ENCODE results near the gene GINS2.

GRCh38 chr16:85639469-85639971, 26.4 kb downstream of the GSE1 start:
- PRO-cap: no peak

- PRO-cap: no peak
Measured at GRCh38 chr16:85650689-85651348, 37.7 kb downstream of the GSE1 start.

DNA sequence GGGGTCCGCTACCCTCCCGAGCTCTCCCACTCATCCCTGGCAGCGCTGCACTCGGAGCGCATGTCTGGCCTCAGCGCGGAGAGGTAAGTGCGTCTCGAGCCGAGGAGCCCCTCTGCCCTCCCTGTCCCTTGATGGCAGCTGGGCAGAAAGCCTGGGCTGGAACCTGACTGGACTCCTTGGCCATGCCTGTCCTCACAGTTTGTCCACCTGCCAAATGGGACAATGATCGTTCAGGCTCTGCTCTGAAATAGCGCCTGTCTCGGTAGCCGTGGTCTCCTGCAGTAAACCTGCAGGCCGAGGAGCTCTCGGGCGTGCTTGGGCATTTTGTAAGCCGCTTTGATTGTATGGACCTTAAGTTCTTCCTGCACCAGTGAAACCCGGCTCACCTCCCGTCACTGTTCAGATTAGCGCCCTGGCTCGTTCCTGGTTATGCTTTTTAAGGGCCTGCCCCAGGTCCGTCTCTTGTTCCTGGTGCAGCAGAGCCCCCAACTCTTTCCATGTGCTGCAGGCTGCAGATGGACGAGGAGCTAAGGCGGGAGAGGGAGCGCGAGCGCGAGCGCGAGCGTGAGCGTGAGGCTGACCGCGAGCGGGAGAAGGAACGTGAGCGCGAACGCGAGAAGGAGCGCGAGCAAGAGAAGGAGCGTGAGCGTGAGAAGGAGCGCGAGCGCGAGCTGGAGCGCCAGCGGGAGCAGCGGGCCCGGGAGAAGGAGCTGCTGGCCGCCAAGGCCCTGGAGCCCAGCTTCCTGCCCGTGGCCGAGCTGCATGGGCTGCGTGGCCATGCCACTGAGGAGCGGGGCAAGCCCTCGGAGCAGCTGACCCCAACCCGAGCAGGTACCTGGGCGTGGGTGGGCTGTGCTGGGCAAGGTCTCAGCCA, 32.7 kb downstream of the GINS2 start:
- PRO-cap: no peak

DNA sequence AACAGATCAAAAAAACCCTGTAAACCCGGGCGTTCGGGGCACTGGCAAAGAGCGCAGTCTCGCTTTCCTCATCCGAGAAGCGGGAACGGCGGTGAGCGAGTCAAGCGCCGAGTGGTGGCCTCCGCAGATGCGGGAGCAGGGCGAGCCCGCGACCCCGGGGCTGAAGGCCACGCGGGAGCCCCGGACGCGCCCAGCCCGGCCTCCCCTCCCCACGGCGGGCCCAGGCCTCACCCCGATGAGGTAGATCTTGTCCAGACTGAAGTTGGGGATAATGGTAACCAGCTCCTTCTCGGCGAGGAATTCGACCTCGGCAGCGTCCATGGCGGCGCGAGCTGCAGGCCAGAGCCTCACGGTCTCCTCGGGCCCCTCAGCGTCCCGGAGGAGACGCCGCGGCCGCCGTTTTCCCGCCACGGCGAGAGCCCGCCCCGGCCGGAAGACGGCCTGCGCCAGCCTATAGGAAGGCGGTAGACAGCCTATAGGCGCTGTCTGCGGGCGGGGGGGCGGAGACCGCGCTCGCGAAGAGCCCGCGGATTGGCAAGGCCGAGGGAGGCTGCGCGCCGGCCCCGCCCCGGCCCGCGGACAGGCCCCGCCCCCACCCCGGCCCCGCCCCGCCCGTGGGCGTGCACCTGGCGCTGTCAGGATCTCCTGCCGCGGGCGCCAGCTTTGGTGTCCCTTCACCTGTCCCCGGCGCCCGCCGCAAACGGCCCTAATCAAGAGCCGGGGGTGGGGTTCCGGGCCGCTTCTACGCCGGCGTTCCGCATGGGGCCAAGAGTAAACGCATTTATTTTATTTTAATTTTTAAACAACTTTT, at the start of gene GINS2:
Gene GINS2, minus strand, starts transcription at position 377 of the 811 bp plus-strand sequence.
- PRO-cap: bidirectional peak, plus-strand start at position 638 of the sequence, minus-strand start at position 406 of the sequence

DNA sequence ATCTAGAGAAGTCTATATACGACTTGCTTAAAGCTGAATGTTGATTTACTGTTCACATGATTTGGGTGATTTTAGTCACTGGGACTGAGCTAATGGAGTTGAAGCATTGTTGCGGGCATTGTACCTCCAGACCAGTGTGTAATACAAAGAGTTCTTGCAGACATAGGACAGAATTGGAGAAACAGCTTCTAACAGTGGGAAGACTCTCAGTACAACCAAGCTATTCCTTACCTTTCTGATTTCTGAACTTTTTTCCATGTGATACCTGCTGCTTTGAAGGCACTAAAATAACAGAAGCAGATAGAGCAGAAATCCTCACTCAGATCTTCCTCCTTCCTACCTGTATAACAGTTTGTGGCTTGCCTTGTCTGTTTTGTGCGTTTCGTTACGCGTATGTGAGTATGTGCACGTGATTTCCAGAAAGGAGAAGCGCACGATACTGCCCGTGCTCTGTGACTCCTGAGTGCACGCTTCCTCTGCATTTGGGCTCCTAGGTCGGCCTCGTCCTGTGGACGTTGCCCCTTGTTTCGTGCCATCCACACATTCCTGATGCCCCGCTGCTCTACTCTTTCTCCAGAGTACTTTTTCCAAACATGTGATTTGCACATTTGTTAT, 4.0 kb downstream of the COX4I1 start:
- PRO-cap: no peak

GRCh38 chr16:85806564-85807176, 7.2 kb downstream of the COX4I1 start:
- PRO-cap: no peak

- PRO-cap: no peak
Measured at GRCh38 chr16:85833115-85833815, 33.8 kb downstream of the COX4I1 start.

DNA sequence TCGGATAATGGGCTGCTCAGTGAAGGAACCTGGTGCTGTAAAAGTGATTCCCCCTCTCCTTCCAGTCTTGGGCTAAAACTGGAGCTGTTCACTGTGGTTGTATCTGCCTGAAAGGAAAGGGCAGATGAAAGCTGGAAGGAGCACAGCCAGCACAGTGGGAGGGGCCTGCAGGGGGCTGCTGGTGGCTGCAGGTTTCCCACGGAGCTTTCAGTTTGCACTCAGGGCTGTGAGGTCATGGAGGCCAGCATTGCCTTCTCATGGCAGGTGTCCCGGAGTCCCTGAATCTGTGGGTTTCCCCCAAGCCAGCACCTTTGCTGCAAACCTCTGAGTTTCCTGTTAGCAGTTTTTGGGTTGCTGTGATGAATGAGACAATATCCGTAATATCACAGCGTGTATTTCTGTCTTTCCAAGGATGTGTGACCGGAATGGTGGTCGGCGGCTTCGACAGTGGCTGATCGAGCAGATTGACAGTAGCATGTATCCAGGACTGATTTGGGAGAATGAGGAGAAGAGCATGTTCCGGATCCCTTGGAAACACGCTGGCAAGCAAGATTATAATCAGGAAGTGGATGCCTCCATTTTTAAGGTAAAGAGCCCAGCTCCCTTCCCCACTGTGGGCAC, 3.8 kb downstream of the IRF8 start:
- PRO-cap: no peak

- PRO-cap: no peak
Measured at GRCh38 chr16:85908111-85908815, 9.3 kb downstream of the IRF8 start.

DNA sequence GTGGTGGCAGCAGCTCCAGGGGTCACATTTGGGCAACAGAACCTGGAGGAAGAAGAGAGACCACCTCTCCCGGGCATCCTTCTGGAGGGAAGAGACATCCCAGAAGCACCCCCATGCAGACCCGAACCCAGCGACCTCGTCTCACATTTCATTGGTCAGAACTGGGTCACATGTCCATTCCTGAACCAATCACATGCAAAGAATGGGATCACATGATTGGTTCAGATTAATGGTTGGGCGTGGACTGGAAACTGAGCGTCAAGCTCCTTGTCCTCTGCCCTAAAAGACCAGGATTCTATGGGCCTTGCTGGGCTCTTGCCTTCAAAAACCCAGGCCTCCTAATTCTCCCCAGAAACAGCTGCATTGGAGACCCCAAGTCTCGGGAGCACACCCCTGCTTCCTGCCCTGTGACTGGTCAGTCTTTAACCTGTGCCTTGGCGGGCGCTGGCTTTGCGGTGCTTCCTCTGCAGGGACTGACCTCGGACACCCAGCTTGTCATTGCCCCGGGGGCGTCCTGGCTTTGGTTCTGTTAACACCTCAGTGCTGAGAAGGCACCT, 63.3 kb downstream of the IRF8 start:
- PRO-cap: no peak

DNA sequence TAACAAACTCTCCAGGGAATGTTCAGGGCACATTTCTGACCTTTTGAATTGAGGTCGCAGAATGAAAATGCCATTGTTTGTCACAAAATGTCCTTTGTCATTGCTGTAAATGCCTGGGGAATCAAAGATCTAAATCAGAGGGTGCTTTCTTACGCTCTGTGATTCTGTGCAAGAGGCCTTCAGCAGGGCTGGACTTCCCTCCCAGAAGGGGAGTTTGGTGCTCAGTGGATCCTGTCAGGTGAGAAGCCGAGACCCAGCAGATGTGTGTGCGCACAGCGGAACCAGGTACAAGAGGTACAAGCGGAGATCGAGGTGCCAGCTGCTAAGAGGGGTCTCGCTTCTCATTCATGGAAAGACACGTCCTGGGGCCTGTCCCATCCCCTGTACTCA, 95.8 kb downstream of the IRF8 start:
- PRO-cap: no peak

GRCh38 chr16:86051934-86052294, 153.0 kb downstream of the IRF8 start:
- PRO-cap: no peak

GRCh38 chr16:86074619-86075267, 175.8 kb downstream of the IRF8 start:
- PRO-cap: no peak

DNA sequence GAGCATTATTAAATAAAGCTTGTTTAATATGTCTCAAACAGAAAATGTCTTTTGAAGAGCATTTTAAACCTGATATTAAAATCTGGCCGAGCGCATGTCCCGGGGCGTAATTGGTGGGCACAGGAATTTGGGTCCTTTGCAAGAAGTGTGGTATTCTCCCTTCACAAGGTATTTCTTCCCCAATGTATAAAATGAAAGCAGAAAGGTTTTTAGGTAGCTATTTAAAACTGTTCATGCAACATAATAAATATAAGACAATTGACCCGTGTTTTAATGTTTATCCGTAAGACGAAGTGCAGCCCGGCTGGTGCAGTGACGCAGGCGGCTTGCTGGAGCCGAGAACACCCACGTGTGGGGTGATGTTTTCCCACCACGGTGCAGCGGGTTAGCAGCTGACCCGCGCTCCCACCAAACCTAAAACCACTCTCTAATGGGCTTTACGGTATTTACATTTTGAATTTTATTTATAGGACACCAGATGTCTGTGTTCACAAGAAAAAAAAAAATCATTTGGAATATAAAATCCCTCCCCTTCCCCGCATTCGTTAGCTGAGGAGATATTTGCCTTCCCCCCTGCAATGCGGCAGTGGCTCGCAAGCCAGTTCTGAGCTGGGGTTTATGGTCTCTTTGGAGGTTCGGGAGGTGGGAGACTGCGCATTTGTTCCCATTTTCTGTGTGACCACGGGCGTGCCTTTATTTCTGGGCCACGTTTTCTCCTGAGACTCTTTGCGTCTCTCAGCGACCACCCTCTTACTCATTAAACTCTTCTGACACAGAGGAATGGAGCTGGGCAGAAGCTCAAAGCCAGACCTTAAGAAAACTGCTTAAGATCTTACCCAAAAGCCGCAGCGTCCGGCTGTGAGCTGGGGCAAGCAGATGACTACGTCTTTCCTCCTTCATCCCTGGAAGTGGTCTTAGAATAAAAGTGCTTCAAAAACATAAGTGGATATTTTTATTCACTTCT, 301.0 kb downstream of the IRF8 start:
- PRO-cap: no peak

DNA sequence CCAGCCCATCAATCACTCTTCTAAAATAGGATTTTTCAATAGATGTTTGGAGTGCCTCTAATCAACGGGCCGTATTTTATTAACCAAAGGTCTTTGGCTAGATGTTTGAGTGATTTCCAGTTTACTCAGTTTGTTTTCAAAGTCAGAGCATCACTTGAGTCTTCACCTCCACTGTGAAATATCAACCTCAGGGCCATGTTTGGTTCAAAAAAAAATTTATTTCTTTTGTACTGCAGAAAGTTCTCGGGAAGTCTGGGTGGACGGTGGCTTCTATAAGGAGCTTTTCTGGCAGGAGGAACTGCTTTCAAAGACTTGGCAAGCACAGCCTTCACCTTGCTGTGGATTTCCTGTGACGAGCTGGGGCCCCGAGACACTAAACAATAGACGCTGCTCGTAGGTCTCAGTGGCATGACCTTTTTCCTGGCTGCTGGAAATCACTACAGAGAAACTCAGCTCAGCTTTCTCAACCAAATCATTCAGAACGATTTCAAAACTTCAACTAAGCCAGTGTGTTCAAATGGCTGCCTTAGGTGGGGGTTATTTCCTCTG, 95.1 kb upstream of the FOXF1 start:
- PRO-cap: no peak

DNA sequence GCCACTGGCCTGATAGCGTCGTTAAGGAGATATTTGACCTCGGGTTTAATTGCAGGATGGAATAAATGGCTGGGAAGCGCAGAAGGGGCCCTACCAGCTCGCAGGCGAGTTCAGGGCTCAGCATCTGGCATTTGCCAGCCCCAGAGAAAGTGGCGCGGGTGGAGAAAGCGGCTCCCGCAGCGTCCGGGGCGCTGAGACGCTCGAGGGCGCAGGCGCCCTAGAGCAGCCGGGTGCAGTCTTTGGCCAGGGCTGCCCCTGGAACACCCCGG, 15.9 kb upstream of the FOXF1 start:
- PRO-cap: no peak

- PRO-cap: no peak
Measured at GRCh38 chr16:86496719-86497622, 13.4 kb upstream of the FOXF1 start.

- PRO-cap: no peak
Measured at GRCh38 chr16:86501565-86502020, 8.7 kb upstream of the FOXF1 start.

DNA sequence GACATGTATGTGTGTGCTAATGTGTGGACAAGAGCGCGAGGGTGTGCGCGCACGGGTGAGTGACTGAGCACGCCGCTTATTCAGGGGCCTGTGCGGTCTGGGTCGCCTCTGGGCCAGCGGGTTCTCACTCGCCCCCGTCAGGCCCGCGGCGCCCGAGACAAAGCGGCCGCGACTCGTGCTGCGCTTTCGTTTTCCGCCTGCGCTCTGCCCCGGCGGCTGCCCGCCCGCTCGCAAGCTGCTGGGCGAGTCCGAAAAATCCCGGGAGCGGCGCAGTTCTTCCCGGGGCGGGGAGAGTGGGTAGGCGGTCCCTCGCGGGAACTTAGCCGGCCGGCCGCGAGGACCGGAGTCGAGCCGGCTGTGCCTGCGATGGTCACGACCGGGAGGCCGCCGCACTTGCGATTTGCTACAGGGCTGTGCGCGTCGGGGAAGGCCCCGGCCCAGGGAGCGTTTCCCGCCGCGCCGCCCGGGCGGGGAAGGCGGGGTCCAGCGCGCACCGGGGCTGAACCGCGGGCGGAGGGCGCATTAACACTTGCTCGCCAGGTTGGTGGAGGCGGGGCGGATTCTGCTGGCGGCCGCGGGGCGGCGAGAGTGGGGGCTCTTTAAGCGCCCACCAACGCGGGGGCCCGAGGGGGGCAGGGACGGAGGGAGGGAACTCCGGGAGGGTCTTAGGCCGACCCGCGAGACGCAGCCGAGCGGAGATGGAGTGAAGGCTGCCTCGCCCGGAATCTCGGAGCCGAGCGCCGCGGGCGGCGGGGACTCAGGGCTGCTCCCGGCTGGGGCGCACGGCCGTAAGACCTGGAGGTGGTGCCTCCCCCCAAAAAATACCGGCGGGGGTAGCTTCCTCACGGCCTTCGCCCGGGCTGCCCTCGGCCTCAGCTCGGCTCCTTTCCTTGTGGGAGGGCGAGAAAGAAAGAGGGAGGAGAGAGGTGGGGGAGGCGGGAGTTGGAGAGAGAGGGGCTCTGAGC, 688 bp upstream of the FOXF1 start:
- PRO-cap: no peak

DNA sequence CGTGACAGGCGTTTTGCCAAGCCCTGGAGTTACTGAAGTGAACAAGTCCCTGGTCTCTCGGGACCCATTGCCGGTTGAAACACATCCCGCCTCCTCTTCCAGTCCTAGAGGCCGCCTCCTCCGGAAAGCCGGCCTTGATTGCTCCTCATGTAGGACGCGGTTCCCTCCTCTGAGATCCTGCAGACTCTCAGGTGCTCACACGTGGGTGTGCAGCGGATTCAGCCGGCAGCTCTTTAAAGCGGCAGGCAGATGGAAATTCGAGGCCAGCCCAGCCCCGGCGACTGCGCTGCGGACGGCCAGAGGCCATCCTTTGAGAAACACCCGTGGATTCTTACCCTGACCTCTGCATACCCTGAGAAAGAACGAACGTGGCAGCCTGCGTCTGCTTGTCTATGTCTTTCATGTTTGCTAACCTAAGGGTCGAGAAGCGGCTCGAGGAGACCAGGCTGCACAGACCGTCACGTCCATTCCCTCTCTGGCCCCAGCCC, 408 bp upstream of the MTHFSD start:
- PRO-cap: no peak